Pericardium fibroblast (primary cell): ENCODE measurements around the gene PUS1.

- RAMPAGE, long total RNA = no peak
Observed at GRCh38 chr12:130946092-130946516, 7.6 kb upstream of the ADGRD1 start.

GRCh38 chr12:130989978-130990482 lies 36.3 kb downstream of the ADGRD1 start:
- RAMPAGE, long total RNA = no peak

DNA sequence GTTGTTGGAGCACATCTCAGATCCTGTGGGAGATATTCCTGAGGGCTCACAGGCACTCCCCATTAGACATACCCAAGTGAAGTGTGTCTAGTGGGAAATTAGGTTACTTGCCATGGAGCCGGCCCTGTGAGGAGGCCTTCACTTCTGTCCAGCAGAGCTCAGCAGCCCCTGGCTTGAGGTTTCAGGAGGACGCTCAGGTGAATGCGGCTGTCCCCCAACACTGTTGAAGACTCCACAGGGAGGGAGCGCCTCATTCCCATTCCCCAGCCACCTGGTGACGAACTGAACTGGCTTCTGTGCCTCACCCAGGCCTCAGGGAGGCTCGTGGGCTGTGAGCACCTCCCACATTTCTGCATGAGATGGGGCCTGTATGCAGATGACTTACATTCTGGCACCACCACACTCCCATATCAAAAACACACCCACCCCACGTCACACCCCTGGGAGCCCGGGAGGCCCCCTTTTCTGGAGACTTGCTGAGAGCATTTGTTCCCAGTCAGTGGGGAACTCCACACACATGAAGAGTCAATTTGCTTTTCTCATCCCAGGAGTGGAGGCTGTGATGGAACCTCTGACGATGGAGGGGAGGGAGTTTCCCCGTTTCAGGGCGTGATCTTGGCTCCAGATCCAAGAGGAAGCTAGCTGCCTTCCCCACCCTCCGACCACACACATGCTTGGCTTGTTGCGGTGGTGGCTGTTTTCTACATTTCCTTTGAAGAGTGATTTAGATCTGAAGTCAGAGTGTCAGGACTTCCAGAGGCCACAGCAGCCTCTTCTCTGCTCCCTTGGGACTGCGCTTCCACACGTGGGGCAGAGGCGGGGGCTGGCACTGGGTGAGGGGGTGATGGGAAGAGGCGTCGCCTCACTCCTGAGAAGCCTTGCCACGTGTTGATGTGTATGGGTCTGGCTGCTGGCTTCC lies 120.8 kb downstream of the ADGRD1 start:
- RAMPAGE, long total RNA = no peak

DNA sequence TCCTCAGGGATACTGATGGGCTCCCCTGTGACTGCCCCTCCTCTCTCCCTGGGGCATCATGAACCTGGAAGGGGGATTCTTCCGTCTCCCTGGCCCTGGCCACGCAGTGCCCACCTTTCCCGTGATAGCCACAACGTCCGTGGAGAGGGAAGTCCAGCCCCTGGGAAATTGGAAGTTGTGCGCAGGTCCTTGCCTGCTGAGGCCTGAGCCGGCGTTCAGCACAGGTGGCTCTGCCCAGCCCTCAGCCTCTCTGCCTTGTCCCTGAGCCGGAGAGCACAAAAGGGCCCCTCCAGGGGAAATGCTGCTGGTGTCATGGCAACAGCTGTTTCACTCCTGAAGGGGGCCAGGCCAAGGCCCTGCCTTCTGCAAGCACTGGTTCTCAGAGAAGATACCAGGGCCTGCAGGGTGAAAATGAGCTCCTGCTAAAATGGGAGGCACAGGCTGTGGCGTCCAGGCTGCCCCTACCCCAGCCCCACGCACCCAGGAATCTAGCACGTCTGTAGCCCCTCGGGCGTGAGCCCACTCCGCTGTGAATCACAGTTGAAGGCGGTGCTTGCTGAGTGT lies 149.3 kb downstream of the ADGRD1 start:
- RAMPAGE, long total RNA = no peak

- RAMPAGE, long total RNA = no peak
Observed at GRCh38 chr12:131137891-131138425, 184.3 kb downstream of the ADGRD1 start.

- RAMPAGE, long total RNA = no peak
Observed at GRCh38 chr12:131529579-131530275, 181.2 kb upstream of the SFSWAP start.

DNA sequence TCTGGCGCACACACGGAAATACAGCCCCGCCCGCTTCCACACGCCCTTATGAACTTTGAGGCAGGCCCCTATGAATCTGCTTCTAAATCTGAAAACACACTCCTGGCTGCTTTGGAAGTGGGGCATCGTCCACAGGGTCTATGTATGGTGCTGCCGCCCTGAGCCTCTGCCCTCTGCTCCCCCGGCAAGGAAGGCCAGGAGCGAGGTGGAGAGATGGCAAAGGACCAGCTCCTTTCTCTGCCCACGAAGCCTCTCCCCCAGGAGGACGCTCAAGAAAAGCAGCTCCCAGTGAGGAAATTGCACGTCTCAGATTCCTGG lies 174.3 kb upstream of the SFSWAP start:
- RAMPAGE, long total RNA = no peak

GRCh38 chr12:131607418-131607825 lies 103.5 kb upstream of the SFSWAP start:
- RAMPAGE, long total RNA = no peak

DNA sequence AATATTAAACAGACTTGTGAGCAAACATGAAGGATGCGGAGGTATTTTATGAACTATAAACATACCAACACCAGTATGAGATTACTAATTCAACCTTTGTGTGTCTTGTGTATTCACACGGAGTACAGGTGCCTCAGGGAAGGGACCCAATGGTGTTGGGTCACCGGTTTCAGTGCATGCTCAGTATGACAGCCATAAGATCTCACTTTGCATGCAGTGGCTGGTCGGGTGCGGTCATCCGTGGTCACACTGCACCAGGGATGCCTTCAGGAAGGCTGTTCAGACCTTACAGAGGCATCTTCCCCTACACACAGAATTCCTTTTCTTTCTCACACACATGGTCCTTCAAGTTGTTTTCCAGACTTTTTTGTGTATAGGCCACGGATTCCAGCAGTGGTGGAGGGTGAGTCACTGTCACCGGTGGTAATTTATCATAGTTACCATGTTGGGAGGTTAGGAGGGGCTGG lies 103.0 kb upstream of the SFSWAP start:
- RAMPAGE, long total RNA = no peak

DNA sequence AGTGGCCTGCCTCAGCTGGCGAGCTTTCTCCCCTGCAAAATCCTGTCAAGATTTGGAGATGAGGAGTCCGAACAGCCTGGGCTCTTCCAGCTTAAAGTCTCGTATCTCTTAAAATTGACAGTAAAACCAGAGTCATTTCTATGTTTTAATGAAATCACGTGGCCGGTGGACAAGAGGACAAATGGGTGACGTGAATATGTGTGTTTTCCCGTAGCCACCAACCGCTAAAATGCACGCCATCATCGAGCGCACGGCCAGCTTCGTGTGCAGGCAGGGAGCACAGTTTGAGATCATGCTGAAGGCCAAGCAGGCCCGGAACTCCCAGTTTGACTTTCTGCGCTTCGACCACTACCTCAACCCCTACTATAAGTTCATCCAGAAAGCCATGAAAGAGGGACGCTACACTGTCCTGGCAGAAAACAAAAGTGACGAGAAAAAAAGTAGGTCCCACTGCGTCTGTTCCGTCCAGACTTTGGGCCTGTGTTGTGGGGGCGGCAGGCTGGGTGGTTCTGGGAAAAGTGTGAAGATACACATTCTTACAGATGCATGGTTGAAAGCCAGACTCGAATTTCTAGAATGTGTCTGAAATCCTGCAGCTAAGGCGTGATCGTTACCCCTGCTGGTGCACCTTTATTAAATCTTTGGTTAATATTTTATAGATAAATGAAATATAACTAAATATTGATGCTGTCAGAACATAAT lies 14.5 kb downstream of the SFSWAP start:
- RAMPAGE, long total RNA = no peak

DNA sequence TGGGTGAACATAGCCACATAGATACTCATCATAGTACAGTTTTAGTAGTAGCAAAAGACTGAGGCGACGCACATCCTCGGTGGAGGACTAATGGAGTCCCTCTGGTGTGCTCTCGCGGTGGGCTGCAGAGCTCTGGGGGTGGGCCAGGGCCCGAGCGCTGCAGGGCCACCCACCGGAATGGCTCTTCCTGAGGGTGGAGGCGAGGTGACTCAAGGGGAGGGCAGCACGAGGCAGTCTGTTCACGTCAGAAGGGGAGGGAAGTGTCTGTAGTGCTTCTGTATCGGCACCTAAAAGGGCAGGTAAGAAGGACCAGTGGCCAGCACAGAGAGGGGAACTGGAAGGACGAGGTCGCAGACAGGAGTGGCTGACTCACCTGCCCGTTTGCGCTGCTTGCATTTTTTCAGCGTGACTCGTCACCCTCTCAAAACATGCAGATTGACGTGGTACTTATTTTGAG lies 26.1 kb downstream of the SFSWAP start:
- RAMPAGE, long total RNA = no peak

GRCh38 chr12:131916810-131917505 lies 12.1 kb upstream of the PUS1 start:
- RAMPAGE, long total RNA = no peak

- RAMPAGE, long total RNA = no peak
Observed at GRCh38 chr12:131917953-131918656, 11.0 kb upstream of the PUS1 start.

DNA sequence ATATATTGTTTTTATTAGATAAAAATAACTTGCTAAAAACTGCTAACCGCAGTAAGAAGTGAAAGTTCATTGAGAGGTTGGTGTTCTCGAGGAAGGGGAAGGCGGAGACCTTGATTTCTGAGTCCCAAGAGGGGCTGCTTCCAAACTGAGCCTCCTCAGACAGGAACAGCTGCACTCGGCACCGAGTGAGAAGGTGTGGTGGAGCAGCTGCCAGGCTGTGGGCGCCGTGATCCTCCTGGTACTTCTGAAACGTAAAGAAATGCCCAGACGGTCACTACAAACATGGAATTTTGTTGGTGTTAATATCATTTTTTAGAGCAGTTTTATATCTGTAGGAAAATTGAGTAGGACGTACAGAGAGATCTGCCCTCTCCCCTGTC lies 4.6 kb upstream of the PUS1 start:
- RAMPAGE, long total RNA = no peak

GRCh38 chr12:131929166-131930269 lies at the start of gene PUS1:
PUS1 (plus strand) TSS chr12:131929276.
- RAMPAGE, long total RNA = no peak

DNA sequence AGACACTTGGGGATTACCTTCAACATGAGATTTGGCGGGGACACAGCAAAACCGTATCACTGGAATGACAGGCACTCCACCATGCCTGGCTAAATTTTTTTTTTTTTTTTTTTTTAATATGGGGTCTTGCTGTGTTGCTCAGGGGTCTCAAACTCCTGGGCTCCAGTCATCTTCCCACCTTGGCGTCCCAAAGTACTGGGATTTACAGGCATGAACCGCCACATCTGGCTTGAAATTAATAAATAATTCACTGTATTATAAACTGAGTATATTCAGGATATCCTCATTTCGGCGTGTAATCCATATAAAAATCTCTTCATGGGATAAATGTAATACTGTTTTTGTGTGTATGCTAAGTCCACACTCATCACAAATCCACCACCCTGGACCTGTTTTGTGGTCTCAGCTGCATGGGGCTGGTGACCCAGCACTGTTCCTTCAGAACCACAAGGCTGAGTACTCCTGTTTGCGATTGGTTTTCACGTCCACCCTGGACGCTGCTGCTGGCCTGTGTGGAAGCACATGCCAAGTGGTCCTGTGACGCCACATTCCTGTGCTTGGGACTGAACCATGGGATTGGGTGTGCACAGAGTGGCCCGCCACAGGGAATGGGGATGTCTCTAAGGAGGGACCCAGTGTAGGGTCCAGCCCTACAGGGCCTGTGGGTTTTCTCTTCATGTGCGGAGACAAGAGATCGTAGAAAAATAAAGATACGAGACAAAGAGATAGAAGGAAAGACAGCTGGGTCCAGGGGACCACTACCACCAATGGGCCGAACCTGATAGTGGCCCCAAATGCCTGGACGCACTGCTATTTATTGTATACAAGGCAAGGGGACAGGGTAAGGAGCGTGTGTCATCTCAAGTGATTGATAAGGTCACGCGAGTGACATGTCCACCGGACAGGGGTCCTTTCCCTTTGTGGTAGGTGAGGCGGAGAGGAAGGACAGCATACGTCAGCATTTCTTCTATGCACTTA lies 4.3 kb downstream of the PUS1 start:
- RAMPAGE, long total RNA = no peak

- RAMPAGE, long total RNA = no peak
Observed at GRCh38 chr12:132144784-132144964, 417 bp downstream of the NOC4L start.

DNA sequence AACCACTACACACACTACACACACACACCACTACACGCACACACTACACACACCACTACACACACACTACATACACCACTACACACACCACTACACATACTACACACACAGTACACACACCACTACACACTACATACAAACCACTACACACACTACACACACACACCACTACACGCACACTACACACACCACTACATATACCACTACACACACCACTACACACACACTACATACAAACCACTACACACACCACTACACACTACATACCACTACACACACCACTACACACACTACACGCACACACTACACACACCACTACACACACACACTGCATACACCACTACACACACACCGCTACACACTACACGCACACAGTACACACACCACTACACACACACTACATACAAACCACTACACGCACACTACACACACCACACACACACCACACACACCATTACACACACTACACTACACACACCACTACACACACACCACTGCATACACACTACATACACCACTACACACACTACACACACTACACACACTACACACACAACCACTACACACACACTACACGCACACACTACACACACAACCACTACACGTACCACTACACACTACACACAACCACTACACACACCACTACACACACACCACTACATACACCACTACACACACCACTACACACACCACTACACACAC lies 11.8 kb downstream of the NOC4L start:
- RAMPAGE, long total RNA = no peak

DNA sequence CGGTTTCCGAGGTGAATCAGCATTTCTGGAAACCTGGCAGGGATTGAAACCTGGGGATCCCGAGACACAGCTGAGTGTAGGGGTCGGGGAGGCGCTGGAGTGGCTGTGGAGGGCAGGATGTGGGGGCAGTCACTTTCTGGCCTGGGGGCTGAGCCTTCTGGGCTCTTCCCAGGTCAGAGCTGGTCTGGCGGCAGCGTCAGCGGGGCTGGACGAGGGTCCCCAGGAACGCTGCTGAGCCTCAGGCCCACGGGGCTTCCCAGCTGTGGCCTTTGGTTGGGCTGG lies 23.7 kb downstream of the NOC4L start:
- RAMPAGE, long total RNA = no peak

DNA sequence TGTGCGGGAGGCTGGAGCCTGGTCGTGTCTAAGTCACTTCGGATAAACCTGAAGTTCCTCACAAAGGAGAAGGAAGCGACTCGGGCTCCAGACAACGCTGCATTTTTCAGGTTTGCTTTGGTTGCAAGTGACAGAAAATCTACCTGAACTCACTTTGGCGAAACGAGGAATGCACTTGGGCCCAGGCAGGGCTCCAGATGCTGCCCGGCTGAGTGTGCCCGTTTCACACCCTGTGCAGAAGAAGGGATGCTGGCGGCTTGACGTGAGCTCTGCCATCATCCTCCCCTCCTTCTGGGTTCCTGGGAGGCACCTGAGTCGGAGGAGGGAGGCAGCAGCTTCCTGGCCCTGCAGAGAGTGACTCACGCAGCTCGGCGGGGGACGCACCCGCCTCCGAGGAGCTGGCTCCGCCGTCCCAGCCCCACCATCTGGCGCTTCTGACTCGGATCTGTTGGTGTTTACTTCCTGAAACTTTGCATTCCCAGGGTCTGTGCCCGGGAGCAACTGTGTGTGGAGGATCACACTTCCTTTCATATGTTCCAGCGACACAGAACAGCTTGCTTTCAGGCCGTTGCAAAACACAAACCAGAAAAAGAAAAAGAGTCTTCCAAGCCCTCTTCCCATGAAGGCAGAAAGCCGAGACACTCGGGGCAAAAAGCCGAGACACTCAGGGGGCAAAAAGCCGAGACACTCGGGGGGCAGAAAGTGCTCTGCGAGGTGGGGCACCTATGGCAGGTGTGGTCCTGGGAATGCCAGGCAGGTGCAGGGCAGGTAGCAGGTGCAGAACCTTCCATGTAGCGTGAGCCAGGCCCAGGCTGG lies 27.3 kb upstream of the GALNT9 start:
- RAMPAGE, long total RNA = no peak